ENCODE data around the genes TMEM128 and NSG1.

DNA sequence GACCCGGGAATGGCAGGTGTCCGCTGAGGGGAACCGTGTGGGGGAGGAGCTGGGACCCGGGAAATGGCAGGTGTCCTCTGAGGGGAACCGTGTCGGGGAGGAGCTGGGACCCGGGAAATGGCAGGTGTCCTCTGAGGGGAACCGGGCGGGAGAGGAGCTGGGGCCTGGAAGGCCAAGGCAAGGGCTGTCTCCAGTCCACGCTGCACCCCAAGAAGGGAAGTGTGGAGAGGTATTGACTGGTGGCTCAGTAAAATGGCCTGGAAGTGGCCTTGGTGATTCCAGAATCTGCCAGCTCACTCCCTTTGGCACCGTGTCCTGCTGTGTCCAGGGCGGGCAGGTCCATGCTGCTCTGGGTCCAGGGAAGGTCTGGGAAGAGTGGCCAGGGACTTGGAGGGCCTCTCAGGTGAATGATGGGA lies 17.4 kb downstream of the RGS12 start:
- PRO-cap, result no peak
- RAMPAGE, long total RNA, 4 experiments, result no peak in any of the 4 experiments

DNA sequence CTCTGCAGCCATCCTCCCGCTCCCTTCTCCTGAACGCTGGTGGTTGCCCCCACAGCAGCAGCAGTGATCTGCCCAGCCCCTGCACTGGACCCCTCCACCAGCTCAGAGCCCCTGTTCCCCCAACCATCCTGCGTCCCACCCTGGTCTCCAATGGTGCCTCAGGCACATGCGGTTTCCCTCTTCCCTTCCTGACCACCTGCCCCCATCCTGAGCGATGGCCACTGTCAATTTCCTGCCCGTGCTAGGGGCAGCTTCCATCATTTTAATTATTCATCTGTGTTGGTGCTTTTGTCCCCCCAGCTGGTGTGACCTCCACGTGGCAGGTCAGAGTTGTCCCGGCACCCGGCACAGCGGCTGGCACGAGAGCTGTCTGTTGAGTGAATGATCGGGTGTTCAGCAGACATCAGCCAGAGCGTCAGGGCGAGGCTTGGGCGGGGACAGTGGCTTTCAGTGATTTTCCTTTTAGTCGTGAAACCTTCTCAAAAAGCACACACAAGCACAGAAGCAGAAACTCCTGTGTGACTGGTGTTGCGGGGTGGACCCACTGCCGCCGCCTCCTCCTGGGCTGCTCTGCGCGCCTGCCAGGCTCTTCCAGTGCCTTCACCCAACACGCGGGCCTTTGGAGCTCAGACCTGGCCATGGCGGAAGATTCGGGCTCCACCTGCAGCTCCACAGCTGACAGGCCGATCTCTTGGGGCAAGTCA lies 51.6 kb upstream of the HGFAC start:
- PRO-cap, result no peak
- RAMPAGE, long total RNA, 4 experiments, result no peak in any of the 4 experiments

- PRO-cap, result no peak
- RAMPAGE, long total RNA, 4 experiments, result no peak in any of the 4 experiments
These were observed 38.8 kb upstream of the HGFAC start for GRCh38 chr4:3402851-3403515.

GRCh38 chr4:3442251-3442743 lies 529 bp downstream of the HGFAC start:
- PRO-cap, result no peak
- RAMPAGE, long total RNA, 4 experiments, result no peak in any of the 4 experiments

DNA sequence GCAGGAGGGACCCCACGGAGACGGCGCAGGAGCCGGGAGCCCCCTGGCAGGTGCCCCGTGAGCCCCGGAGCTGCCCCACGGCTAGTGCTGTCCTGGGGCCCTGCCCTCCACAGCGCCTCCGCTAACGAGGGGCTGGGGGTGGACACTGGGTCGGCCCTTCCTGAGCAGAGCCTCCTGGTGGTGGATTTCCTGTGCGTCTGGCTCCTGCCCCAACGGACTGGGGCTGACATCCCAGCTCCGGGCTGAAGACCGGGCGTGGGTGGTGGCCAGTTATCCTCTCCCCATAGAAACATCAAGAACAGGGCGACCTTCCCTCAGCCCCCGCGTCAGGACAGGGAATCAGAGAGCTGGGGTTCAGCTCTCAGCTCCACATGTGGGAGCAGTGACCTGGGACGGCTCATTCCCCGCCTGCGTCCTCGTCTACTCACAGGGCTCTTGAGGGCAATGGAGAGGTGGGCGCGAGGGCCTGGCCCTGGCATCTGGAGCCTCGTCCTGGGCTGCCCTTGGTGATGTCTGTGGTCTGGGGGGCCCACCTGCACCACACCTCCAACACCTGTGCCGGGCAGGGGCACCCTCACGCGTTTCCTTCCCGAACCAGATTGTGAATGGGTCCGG lies 3.3 kb downstream of the DOK7 start:
- PRO-cap, result no peak
- RAMPAGE, long total RNA, 4 experiments, result no peak in any of the 4 experiments

- PRO-cap, result unidirectional peak, minus-strand start at chr4:3767130
- RAMPAGE, long total RNA, 4 experiments, result no peak in any of the 4 experiments
These were observed 1.1 kb downstream of the ADRA2C start for GRCh38 chr4:3766897-3768041.

GRCh38 chr4:3781193-3781453 lies 14.9 kb downstream of the ADRA2C start:
- PRO-cap, result no peak
- RAMPAGE, long total RNA, 4 experiments, result no peak in any of the 4 experiments

DNA sequence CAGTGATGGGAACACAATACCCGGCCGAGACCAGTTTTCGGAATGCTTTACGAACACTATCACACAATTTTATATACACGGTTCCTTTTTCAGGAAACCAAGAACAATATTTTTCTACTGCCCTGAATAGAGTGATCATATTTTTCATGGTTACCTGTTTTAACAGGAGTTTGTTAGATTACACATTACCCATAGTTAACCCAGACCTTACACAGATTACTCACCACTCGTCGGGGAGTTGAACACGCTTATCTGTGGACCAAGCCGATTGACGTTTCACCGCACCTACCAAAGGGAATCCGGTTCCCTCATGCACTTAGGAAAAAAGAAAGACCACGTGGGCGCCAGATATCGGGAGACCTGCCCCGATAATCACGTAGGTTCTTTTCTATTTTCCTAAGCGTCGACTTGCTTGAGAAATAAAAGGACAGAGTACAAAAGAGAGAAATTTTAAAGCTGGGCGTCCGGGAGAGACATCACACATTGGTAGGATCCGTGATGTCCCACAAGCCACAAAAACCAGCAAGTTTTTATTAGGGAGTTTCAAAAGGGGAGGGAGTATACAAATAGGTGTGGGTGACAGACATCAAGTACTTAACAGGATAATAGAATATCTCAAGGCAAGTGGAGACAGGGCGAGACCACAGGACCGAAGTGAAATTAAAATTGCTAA lies 178.8 kb downstream of the OTOP1 start:
- PRO-cap, result no peak
- RAMPAGE, long total RNA, 4 experiments, result no peak in any of the 4 experiments

DNA sequence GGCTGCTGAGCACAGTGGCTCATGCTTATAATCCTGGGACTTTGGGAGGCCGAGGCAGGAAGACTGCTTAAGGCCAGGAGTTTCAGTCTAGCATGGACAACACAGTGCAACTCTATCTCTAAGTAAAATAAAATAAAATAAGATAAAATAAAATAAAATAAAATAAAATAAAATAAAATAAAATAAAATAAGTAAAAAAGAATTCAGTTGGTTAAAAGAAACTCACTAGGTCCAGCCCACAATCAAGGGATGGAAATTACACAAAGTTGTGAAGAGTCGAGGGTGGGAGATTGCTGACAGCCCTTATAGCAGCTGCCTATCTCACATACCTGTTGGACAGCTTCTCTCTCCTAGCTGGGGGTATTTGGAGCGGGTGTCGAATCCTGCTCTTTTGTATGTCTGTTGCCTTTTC lies 87.8 kb downstream of the OTOP1 start:
- PRO-cap, result no peak
- RAMPAGE, long total RNA, 4 experiments, result no peak in any of the 4 experiments

- PRO-cap, result bidirectional peak, plus-strand start at chr4:4248318, minus-strand start at chr4:4248221
- RAMPAGE, long total RNA, 4 experiments, result start-site peak on the plus strand in 2 of 4 experiments, at chr4:4248239-4248293 at its widest, 9 to 17 reads per replicate; start-site peak on the minus strand in 3 of 4 experiments, at chr4:4248200-4248226 at its widest, 28 to 71 reads per replicate
These were observed at the start of gene TMEM128 for GRCh38 chr4:4247838-4248751. Gene TMEM128, minus strand, starts transcription at chr4:4248223.

DNA sequence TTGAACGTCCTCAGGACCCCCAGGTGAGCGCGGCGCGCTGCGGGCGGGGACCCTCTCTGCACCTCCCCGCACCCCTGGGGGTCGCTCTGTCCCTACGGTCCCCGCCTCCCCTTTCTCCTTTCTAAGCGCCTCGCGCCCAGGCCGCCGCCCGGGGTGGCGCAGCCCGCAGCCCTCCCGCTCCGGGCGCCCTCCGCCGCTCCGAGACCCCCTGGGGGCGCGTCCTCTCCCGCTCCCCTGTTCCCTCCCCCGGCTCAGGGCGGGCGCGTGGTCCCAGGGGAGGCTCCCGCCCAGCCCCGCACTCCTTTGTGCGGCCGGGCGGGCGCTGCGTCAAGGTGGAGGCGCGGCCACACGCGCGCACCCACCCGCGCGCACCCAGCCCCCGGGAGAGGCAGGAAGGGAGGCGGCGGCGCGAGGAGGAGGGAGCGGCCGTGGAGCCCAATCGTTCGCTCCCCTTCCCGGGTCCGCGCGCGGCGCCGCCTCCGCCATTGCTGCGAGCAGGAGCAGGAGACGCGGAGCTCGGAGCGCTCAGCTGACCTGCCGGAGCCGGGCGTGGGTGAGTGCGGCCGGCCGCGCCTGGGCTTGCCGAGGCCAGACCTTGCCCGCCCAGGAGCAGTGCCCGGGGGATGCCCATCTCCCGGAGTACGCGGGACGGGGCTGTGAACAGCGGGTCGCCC lies at the start of gene NSG1:
NSG1 (plus strand) TSS at position 482 of the 674 bp plus-strand sequence.
- PRO-cap, result bidirectional peak, plus-strand start at position 485 of the sequence, minus-strand start at position 388 of the sequence
- RAMPAGE, long total RNA, 4 experiments, result start-site peak on the plus strand in 2 of 4 experiments, centred at positions 372 to 479 of the sequence, 6 to 16 reads per replicate

DNA sequence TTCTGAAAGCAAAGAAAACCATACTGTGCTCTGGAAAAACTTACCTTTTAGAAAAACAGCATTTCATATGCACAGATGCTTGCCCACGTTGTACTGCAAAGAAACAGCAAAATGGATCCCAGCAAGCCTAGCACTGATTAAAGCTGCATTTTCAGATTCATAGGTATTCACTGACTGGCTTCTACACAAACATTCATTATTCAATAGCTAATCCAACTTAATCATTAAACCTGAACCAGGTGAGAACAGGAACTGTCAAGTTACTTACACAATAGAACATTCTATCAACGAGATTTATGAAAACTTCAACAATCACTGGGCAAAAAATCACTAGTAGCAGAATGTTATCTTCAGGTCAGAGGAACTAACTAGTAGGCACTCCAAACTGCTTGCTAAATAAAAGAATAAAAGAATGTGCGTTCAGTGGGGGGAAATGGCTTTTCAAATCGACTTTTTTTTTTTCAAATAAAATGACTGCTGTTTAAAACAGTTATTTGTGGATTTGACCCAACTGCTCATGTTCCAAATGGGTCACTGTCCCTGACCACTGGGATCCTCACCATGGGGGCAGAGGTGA lies 42.3 kb downstream of the STX18 start:
- PRO-cap, result no peak
- RAMPAGE, long total RNA, 4 experiments, result no peak in any of the 4 experiments

DNA sequence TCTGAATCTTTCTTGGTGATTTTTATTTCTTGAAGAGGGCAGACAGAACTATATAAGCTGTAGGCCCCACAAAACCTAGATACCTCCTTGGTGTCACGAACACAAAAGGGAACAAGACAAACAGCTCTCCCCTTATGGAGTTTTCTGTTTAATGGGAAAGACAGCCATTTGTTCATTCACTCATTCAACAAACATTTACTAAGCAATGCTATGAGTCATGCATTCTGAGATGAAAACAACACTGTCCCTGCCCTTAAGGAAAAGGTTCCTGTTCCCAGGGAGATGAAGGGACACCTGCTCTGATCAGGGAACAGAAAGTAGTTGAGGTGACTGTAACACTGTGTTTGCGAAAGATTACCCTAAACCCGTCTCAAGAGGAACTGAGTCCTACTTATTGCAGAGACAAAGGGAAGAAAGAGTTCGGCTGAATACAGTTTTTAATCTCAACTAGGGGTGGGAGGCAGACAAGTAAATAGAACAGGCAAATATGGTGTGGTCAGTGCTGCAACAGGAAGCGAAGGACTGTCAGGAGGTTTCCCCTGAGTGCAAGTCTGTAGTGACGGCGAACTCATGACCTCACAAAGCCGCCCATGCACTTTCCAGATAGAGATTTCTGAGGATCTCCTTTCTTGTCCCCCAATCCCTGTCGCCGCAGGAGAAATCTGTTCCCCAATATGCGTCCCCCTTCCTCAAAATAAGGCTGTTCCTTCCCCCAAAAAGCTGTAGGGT lies 757 bp downstream of the STX18 start:
- PRO-cap, result unidirectional peak, plus-strand start at position 274 of the sequence
- RAMPAGE, long total RNA, 4 experiments, result no peak in any of the 4 experiments

DNA sequence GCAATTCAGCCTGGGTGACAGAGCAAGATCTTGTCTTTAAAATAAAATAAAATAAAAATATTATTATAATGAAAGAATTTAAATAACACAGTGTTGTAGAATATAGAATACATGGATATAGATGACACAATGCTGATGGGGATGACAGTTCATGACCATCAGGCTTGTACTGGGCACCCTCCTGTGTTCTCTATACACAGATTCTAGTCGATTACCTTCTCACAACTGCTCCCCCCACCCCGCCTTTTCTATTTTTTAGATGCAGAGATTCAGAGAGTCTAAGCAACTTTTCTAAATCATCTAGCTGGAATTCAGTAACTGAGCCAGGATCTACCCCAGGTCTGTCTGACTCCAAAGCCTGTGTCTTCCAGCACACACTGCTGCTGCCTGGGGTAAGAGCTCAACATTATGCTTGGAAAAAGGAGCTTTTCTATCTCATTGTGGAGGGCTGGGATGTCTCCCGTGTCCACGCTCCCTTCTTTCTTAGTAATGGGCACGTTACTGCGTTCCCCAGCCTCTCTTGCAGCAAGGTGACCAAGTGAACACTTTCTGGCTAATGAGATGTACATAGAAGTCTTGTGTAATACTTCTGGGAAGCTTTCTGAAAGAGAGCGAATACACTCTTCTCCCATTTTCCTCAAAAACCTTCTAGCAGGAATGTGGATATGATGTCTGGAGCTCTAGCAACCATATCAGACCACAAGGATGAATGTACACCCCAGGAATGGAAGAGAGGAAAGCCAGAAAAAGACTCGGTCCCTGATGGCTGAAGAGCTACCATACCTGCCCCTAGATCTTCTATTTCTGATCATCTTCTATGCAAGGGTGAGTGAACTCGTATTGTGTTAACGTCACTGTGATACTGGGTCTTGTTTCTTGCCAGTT lies 107.1 kb upstream of the STX18 start:
- PRO-cap, result no peak
- RAMPAGE, long total RNA, 4 experiments, result no peak in any of the 4 experiments

- PRO-cap, result no peak
- RAMPAGE, long total RNA, 4 experiments, result no peak in any of the 4 experiments
These were observed 131.0 kb upstream of the STX18 start for GRCh38 chr4:4672974-4673203.

DNA sequence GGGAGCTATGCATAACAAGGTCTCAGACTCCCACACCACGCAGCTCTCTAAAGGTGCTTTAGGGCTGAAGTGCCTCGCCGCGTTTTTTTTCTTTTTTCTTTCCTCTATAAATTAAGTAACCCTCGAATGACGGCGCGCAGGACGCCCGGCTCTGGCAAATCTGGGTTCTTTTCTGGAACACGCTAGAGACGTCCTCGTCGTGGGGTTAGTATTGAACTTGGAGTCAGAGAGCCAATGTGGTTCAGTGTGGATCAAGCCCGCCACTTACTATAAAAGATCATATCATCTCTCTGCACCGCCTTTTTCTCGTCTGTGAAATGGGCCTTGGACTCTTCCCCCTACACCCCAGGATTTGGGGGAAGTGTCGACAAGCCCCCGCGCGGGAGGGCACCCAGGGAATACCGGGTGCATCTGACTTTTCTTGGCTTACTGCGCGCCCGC lies 5.8 kb downstream of the MSX1 start:
- PRO-cap, result no peak
- RAMPAGE, long total RNA, 4 experiments, result no peak in any of the 4 experiments

GRCh38 chr4:4865992-4866606 lies 6.6 kb downstream of the MSX1 start:
- PRO-cap, result no peak
- RAMPAGE, long total RNA, 4 experiments, result no peak in any of the 4 experiments

DNA sequence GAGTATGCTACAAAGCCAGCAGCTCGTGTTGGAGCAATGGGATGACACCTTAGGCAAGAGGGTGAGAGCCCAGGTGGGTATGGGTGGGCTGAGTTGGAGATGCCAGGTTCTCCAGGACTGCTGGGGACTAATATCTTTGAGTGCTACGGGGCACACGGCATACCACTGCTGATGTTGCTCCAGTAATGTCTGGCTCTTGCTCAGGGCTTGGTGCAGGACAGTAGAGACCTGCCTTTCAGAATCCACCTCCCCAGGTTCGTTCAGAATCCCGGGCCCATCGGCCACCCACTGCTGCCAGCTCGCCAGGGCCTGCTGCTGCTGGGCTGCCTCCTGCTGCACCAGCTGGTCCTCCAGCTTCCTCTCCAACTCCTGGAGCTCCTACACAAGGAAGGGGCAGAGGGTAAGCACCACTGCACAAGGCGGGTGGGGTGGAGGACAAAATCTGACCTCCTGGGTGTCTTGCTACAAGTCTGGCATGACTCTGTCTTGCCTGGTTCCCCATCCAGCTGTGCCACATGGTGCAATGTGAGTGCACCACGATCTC lies 132.2 kb downstream of the EVC2 start:
- PRO-cap, result no peak
- RAMPAGE, long total RNA, 4 experiments, result no peak in any of the 4 experiments

DNA sequence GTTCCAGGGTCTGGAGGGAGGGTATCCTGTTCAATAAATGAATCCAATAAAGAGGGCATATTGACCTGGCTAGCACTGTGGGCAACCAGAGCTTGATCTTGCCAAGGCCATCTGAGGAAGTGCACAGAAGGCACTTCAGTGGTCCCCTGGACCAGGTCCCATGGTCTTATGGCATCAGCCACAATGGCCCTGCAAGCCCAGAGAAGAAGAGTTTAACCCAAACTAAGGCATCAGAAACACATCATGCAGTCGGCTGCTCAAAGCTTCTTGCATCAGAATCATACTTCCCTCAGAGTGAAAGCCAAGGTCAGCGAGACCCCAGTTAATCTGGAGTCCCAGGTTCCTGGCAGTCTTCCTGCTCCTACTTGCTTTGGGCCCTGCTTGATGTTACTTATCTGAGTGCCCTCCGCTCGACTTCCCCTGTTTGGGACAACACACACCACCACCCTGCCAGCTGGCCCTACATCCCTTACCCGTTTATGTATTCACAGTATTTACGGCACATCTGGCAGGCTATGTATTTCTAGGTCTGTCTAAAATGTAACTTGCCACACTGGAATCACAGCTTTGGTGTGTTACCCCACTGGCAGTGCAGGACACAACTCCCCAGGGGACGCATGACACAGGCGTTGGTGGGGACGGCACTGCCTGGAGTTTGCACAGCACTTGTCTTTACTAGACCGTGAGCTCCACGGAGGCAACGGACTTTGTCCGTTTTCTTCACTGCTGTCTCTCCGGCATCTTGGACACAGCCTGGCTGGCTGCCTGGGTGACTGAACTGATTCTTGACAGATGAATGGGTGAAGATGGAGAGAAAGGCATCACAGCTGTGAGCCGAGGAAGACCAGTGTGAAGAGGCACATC lies 22.8 kb downstream of the CRMP1 start:
- PRO-cap, result no peak
- RAMPAGE, long total RNA, 4 experiments, result no peak in any of the 4 experiments

DNA sequence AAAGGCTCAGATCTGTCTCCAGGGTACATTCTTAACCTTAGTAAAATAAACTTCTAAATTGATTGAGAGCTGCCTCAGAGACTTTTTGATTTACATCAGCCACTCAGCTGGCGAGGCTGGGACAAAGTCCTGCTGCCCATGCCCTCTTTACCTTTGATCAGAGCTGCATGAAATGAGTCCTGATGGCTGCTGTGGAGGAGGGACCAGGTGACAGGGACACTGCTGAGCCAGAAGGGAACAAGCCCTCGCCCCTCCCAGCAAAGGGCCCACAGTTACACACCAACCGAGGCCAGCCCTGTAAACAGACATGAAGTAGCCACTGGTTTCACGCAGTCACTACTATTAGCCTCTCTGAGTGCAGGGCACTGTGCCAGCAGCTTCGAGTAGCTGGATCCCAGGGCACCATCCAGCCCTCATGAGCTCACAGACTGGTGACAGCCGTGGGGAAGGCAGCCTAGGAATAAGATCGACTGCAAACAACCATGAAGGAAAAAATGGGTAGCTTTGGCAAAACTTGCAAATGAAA lies 128.0 kb downstream of the JAKMIP1 start:
- PRO-cap, result no peak
- RAMPAGE, long total RNA, 4 experiments, result no peak in any of the 4 experiments